Progenitor cell of endocrine pancreas (in vitro differentiated cells): Measurements from ENCODE around the genes TOR1AIP1 and LHX4.

DNA sequence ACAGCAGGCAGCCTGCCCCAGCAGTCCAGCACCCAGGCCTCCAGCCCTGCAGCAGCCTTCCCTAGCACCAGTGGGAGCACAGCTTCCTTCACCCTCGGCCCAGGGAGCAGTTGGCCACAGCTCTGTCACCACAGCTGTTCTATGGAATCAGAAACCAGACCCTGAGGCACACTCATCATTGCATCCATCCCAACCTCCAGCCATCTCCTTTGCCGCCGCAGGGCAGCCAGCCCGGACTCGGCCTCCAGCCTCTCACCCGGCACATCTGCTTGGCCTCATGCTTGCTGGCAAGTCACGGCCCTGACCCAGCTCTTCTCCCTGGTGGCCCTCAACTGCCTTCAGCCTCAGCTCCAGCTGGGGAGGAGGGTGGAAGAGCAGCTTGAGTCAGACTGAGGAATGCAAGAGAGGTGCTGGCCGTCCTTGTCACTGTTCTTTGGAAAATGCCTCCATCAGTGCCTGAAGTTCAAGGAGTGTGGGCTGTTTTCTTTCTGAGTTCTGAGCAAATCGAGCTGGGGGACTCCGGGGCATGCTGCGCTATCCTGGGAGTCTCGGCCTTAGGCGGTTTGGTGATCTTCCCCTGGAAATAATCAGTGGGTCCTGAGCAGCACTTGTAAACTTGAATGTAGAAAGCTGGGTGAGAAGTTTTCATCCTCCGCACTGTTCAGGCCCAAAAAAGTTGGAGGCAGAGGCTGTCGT lies 59.7 kb downstream of the TOR1AIP2 start:
- PRO-cap, result no peak

DNA sequence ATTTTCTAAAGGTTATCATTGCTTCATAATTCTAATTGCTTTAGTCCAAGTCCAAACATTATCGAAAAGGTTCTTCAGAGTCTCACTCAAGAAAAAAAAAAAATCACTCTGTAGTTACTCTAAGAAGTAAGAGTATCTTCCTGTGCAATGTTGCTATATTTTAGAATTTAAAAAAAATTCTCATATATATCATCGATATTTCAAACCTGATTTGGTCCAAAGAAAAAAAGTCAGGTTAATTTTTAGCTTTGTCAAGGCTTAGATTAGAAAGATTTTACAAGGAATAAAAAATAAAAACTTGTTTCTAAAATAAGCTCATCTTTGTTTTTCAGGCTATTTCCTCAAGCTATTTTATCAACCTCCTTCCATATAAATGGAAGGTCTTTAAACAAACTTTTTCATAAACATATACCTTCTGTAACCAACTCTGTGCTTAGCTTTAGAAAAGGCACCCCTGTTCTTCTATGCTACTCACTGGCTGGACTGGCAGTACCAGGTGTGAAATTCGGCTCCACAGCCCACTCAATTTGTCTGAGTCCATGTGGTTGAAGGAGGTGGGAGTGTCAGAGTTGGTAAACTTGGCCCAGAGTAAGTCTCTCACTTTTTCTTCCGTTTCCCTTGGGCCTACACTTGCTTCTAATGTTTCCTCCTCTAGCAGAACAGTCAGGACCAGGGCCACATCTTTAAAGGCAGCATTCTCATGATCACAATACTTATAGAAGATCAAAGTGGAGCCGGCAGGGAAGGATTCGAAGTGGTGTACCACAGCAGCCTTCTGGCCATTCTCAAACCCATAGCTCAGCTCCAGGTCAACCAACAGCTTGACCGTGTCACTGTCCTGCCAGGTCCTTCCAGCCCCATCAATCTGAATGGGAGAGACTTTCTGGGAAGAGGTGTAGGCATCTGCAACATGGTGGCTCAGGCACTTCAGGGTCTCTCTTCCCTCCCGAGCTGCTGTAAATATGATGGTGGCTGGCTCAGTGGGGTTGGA lies 31.7 kb downstream of the TOR1AIP2 start:
- PRO-cap, result no peak

- PRO-cap, result bidirectional peak, plus-strand start at chr1:179882297, minus-strand start at chr1:179882181
These were observed at the start of gene TOR1AIP1 for GRCh38 chr1:179882039-179882880. TSS of gene TOR1AIP1 (plus strand) at chr1:179882285.

DNA sequence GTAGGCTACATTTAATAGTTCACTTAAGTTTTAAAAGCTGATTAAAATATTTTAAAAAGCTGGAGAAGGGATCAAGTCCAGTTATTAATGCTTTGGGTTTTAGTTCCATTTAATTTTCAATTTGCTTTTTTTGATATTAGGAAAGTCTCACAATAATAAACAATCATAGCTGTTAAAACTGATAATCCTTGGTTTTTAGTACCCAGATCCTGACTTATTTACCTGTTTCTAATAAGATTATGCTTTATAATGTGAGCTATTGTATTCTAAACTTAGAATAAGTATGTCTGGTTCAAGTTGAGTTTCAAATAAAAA lies 3.3 kb downstream of the TOR1AIP1 start:
- PRO-cap, result no peak

DNA sequence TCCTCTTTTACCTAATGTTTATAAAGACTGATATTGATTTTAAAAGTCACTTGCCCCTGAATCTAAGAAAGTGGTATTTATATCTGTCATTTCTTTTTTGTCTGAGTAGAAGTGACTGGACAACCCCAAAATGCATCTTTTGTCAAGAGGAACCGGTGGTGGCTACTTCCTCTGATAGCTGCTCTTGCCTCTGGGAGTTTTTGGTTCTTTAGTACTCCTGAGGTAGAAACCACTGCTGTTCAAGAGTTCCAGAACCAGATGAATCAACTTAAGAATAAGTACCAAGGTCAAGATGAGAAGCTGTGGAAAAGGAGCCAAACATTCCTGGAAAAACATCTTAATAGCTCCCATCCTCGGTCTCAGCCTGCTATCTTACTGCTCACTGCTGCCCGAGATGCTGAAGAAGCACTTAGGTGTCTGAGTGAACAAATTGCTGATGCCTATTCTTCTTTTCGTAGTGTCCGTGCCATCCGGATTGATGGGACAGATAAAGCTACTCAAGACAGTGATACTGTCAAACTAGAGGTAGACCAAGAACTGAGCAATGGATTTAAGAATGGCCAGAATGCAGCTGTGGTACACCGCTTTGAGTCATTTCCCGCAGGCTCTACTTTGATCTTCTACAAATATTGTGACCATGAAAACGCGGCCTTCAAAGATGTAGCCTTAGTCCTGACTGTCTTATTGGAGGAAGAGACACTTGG lies 35.4 kb downstream of the TOR1AIP1 start:
- PRO-cap, result no peak

GRCh38 chr1:179953539-179953879 lies 1.1 kb upstream of the CEP350 start:
- PRO-cap, result no peak

DNA sequence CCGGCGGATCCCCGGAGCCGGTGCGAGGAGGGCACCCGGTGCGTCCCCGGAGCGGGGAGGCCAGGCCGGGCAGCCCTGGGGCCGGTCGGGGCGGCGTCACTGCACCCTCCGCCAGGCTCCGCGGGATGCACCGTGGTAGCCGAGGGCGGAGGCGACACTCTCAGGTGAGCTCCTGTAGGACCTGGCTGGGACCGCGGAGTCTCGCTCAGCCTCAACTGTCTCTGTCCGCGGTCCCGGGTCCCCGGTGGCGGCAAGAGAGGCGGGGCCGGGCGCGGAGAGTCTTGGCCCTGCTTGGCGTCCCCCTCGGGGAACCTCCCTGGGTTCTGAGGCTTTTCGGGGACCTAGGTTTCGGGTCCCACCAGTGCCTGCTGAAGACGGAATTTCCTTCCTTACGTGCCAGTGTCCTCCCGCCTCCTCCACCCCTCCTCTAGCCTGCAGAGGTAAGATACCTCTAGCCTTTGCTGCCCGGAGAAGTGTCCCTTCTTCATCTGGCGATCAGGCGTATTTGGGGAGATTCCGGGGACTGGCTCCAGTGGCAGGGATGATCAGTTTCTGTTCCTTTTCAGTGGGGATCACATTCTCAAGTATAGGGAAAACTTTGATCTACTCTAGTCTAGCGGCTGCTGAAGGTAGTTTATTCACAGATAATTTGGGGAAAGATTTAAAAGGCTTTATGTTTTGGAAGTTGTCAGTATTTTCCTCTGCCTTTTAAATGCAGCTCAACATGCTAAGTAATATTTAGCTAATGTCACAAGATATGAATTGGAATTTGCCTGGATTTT lies 560 bp downstream of the CEP350 start:
- PRO-cap, result bidirectional peak, plus-strand start at position 157 of the sequence, minus-strand start at position 129 of the sequence; bidirectional peak, plus-strand start at position 224 of the sequence, minus-strand start at position 187 of the sequence; unidirectional peak, minus-strand start at position 480 of the sequence; unidirectional peak, minus-strand start at position 557 of the sequence

DNA sequence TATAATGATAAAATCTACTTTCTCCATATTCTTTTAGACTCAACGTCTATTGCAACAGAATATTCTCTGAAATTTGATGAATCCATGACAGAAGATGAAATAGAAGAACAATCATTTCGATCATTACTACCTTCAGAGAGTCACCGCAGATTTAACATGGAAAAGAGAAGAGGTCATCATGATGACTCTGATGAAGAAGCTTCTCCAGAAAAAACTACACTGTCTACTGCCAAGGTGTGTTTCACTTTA lies 98.2 kb downstream of the CEP350 start:
- PRO-cap, result no peak

GRCh38 chr1:180078427-180078763 lies 76.3 kb upstream of the QSOX1 start:
- PRO-cap, result no peak

DNA sequence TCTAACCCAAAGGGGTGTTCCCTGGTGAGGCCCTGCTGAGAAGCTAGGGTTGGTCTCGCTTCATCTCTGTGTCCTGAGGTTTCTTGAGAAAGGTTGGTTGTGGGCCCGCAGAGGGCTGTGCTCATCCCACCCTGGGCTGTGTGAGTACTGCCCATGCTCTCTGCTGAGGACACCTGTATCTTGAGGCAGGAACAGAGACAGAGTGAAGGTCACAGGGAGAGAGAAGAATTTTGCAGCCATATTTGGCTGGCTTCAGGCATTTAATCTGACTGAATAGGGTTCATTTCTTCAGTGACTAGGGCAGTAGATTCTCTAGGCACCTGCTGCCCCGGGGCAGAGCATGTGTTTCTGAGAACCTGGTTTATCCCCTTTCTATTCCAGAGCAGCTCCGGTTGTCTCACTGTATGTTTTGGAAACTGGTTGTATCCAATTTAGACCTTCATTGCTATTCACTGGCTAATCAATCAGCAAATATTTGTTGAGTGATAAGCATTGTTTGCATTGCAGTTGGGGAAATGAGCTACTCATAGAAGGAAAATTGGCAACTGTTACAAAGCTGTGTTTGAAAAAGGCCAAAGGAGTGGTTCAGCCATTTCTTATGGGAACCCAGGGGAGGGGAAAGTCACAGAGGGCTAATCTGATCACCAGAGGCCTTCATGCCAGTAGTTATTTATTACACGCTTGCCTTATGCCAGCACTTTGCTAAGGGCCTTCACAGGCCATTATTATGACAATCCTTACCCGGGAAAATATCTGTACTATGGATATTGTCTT lies 2.8 kb downstream of the QSOX1 start:
- PRO-cap, result unidirectional peak, minus-strand start at position 350 of the sequence

GRCh38 chr1:180173970-180174373 lies 19.3 kb downstream of the QSOX1 start:
- PRO-cap, result no peak

DNA sequence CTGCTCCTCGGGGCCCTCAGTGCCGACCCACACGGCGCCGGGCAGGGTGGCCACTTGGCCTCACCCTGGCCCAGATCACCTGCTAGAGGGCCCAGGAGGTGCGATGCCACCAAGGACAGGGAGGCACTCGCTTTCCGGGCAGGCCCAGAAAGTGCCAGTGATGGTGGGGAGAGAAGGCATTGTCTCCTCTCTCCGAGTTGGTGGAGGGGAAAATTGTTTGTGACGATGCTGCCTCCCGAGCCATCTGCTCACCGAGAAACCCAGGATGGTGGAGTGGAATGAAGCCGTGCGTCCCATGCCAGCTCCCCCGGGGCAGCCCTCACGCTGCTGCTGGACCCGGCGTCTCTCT lies 28.2 kb downstream of the QSOX1 start:
- PRO-cap, result no peak

GRCh38 chr1:180190992-180192018 lies 36.6 kb downstream of the QSOX1 start:
- PRO-cap, result no peak

GRCh38 chr1:180197006-180197742 lies 32.9 kb upstream of the LHX4 start:
- PRO-cap, result no peak

DNA sequence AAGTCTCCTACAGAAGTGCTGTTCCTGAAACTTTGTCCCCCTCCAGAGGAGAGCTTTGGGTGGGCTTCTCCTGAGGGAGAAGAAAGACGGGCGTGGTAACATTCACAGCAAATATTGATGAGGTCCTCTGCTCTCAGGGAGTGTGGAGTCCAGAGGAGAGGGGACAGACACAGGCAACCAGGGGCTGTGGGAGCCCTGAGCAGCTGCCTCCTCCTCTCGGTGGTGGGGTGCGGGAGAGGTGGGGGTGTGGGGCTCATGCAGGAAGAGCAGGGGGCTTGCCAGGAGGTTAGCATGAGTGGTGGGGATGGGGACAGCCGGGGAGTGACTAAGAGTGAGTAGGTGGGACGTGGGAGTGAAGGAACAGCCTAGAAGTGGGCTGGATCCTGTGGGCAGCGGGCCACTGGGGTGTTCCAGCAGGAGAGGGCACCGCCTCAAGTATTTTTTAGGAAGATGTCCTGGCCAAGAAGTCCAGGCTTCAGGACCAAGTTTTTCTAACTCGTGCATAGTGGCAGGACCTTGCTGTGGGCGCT lies 19.0 kb upstream of the LHX4 start:
- PRO-cap, result no peak

DNA sequence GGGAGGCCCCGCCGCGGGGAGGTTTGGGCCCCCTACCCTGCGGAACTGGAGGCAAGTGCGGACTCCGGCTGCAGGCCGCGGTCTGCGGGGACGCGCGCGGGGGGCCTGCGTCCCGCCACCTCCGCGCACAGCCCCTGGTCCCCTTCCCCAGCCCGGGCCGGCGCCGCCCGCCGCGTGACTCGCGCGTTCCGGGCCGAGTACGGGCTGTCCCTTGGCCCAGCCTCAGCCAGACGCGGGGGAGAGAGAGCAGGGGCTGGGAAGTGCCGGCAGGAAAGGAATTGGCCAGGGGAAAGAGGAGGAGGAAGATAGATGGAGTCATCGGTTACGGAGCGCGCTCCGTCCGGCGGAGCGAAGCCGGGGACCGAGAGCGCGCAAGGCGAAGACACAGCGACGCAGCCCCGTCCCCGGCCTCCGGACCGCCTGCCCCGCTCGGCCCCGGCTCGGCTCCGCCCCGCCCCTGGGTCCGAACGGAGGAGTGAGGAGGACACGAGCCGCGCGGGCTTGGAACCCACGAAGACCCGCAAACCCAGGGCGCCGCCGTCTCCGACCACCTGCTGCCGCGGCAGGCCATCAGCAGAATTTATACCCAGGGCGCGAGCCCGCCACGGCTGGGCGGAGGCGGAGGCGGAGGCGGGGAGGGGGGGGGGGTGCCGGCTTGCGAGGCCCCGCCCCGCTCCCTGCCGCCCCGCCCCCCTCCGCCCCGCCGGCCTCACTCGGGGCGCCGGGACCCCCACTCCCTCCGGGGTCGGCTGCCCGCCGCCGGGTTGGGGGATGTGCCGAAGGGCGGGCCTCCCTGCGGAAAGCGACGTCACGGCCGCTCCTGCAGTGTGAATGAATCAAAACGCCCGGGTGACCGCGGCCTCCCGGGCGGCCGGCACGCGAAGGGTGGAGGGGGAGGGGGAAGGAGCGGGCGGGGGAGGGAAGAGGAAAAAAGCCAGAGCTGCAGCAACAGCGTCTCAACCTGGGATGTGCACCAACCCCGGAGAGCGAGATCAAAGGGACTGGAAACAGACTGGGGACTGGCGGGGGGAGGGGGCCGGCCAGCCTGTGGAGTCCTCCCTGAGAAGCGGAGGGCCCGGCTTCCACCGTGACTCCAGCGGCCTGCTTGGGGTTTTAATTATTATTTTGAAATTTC lies at the start of gene LHX4:
LHX4 (plus strand) TSS at position 937 of the 1,135 bp plus-strand sequence.
- PRO-cap, result unidirectional peak, minus-strand start at position 556 of the sequence

DNA sequence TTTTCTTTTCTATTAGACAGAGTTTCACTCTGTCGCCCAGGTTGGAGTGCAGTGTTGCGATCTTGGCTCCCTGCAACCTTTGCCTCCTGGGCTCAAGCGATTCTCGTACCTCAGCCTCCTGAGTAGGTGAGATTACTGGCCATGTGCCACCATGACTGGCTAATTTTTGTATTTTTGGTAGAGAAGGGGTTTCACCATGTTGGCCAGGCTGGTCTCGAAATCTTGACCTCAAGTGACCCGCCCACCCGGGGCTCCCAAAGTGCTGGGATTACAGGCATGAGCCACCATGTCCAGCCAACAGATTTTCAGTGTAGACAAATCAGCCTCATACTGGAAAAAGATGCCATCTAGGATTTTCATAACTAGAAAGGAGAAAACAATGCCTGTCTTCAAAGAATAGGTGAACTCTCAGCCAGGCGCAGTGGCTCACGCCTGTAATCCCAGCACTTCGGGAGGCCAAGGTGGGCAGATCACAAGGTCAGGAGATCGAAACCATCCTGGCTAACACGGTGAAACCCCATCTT lies 66.4 kb downstream of the LHX4 start:
- PRO-cap, result no peak

GRCh38 chr1:180913681-180914019 lies 953 bp downstream of the KIAA1614 start:
- PRO-cap, result no peak

- PRO-cap, result unidirectional peak, plus-strand start at chr1:180923389
These were observed 10.5 kb downstream of the KIAA1614 start for GRCh38 chr1:180922949-180923912.

GRCh38 chr1:181090712-181091204 lies 2.3 kb downstream of the IER5 start:
- PRO-cap, result no peak